IMR-90 (cell line): Measurements from ENCODE around the genes MST1R, HYAL1, RASSF1, TMEM115, C3orf18 and RBM15B.

DNA sequence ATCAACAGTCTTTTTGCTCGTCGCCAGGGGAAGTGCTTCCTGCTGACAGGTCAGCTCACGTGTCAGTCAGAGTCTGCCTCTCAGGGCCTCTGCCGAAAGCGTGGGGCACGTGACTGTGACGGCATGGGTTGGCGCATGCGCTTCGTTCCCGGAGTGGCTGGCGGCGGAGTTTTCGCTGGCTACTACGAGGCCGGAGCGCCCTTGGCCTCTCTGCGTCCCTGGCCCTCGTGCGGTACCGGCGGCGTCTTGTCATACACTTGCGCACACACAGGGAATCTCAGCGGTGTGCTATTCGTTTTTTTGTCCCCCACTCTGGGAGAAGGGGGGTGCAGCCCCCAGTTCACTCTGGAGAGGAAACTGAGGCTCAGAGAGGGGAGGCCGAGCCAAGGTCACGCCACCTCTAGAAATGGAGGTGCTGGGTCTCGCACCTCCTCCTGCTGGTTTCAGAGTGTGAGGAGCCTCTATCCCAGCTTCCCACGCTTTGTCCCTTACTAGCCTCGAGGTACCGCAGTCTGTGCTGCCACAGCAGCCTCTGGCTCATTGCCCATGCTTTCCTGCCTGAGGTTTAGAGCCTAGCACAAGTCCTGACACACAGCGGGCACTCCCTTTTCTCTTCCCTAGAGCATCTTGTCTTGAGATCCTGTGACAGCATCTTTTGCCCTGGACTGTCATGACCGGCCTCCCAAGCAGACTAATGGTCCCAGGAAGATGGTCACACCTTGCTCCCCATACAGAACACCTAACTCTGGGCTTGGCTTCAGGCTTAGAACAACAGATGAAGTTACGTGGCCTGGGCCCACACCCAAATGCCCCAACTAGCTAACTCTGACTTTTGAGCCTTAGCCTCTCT is 502 bp upstream of the IP6K1 start:
- RRBS, result 2% methylated on average over 10 of the region's 35 CpGs
CAGE:
- cytosol, long polyA plus RNA, result no peak
- long polyA plus RNA, result no peak
- nucleus, long polyA plus RNA, result no peak

DNA sequence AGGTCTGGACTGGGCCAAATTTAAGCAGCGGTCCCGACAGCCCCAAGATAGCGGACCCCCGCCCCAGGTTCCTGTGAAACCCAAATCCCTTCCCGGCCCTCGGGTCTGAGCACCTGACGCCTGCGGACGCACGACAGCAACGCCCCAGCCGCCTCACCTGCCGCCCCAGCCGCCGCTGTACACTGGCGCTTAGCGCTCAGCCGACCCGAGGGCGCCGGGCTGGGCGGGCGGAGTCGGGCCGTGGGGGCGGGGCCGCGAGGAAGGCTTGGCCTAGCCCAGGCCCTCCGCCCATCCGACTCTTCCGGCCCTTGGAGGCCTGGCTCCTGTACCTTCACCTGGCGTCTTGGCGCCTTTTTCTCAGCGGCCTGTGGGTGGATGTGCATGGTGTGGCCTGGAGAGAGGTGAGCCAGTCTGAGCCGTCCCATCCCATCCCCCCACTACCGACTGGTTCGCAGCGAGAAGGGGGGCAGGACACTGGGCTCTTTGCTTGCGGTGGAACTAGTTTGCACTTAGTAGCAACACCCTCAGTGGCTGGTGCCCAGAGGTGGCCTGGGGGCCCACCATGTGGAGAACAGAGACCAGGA is at the start of gene MST1R:
MST1R (minus strand) TSS at position 184 of the 584 bp plus-strand sequence.
- RRBS, result 19% methylated on average over 9 of the region's 39 CpGs
CAGE:
- cytosol, long polyA plus RNA, result no peak
- long polyA plus RNA, result no peak
- nucleus, long polyA plus RNA, result no peak

DNA sequence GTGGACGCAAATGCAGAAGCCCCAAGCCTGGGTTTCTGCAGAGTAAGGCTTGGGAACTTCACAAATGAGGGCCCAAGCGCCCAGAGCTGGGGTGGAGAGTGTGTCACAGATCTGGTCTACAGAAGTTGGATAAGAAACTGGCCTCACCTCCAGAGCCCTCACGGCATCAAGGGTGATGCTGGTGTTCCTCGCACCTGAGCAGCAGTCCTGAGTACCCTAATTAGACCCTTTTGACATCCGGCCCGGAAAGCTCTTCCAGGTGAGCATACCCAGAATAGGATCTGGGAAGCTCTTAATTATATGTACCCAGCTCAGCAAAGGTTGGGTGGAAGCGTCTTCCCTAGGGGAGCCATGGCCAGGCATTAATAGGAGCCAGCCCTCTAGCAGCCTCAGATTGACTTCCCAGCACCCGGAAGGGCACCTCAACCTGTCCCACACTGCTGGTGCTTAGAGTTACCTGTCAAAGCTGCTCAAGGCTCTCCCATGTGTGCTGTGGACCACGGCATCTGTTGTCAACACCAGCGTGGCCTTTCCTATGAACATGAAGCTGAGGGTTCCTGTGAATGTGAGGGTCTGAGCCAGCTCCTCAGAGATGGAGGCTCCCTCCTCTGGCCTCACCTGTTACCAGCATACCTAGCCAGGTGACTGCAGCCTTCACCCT is 31.9 kb downstream of the RBM5 start:
- RRBS, result no CpG with 5 or more reads among the region's 10 CpGs
CAGE:
- cytosol, long polyA plus RNA, result no peak
- long polyA plus RNA, result no peak
- nucleus, long polyA plus RNA, result no peak

DNA sequence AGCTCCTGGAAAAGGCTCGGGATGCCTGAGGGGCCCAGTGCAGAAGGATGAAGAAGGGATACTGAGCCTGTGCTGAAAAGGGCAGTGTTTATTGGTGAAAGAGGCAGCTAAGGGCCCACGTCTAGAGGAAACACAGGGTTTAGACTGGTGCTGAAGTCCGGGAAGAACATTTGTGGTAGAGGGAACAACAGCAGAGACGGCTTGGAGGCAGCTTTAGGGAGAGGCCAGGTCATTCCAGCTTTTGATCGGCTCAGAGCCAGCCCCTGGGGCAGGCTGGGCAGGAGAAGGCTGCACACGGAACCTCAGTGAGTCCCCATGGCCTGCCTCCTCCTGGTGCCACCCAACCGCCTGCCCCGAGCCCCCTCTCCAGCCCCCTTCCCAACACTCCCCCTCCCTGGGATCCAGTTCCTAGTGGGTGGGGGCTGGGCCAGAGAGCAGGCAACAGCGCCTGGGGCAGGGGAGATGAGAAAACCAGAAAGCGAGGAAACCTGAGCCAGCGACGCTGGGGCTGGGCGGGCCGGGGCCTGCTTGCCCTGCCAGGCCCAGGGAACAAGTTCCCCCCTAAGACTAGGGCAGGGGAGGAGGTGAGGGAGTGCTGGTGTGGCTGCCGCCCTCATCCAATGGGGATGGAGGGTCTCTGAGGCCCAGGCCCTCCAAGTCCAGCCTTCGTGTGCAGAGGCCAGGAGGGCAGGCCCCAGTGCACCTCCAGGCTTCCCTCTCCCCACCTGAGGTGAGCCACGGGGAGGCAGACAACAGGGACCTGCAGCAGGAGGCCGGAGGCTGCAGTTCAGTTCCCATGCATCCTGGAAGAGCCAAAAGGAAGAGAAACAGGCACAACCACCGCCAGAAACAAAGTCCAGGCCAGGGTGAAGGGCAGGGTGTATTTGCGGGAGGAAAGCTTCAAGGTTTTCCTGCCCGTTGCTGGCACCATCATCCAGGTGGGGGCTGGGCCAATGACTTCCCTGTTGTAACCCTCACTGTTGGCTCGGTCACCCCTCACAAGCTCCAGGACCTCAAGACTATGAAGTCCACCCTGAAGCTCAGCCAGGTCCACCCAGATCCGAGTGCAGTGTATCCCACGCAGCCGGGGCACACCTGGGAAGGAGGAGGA is 4.1 kb upstream of the SEMA3F start:
- RRBS, result no CpG with 5 or more reads among the region's 25 CpGs
CAGE:
- cytosol, long polyA plus RNA, result no peak
- long polyA plus RNA, result no peak
- nucleus, long polyA plus RNA, result no peak

DNA sequence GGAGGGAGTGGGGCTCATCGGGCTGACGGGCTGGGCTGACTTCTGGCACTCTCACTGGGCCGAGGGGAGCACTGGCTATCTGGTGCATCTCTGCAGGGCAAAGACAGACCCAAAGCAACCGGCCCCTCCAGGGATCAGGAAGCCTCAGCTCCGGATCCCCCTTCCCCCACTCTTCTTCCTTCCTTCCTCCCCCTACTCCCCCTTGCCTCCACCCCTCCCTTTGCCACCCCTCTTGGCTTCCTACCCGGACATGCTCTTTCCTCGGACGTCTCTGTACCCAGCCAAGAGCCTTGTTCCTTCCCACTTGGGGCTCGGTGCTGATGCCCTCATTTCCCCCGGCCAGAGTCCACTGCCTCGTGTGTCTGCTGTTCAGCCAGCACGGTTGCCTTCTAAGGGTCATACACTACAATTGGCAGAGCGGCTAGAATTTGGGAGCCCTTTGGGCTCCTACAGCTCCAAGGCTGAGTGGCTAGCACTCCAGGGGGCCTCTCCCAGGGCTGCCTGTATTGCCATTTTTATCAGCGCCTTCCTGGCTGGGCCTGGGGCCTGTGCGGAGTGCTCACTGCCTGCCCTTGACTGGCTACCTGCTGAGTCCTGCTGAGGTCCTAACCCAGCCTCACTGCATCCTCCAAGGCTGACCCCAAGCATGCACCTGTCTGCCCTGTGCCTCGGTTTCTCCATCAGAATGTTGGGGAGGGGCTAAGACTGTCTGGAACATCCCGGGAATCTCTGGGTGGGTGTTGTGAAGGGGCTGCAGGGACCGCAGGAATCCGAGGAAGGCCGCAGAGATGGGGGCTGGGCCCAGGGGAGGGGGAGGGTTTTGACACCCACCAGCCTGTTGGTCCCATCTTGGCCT is 11.0 kb downstream of the SEMA3F start:
- RRBS, result 19% methylated on average over 5 of the region's 20 CpGs
CAGE:
- cytosol, long polyA plus RNA, result no peak
- long polyA plus RNA, result no peak
- nucleus, long polyA plus RNA, result no peak

GRCh38 chr3:50226851-50227910 is 8.8 kb upstream of the GNAI2 start:
- RRBS, result 2% methylated on average over 13 of the region's 83 CpGs
CAGE:
- cytosol, long polyA plus RNA, result no peak
- long polyA plus RNA, result no peak
- nucleus, long polyA plus RNA, result no peak

GRCh38 chr3:50246512-50247094 is 10.6 kb downstream of the GNAI2 start:
- RRBS, result no CpG with 5 or more reads among the region's 11 CpGs
CAGE:
- cytosol, long polyA plus RNA, result no peak
- long polyA plus RNA, result no peak
- nucleus, long polyA plus RNA, result no peak

GRCh38 chr3:50259725-50260748 is 8.9 kb upstream of the SEMA3B start:
- RRBS, result 2% methylated on average over 22 of the region's 75 CpGs
CAGE:
- cytosol, long polyA plus RNA, result no peak
- long polyA plus RNA, result no peak
- nucleus, long polyA plus RNA, result no peak

DNA sequence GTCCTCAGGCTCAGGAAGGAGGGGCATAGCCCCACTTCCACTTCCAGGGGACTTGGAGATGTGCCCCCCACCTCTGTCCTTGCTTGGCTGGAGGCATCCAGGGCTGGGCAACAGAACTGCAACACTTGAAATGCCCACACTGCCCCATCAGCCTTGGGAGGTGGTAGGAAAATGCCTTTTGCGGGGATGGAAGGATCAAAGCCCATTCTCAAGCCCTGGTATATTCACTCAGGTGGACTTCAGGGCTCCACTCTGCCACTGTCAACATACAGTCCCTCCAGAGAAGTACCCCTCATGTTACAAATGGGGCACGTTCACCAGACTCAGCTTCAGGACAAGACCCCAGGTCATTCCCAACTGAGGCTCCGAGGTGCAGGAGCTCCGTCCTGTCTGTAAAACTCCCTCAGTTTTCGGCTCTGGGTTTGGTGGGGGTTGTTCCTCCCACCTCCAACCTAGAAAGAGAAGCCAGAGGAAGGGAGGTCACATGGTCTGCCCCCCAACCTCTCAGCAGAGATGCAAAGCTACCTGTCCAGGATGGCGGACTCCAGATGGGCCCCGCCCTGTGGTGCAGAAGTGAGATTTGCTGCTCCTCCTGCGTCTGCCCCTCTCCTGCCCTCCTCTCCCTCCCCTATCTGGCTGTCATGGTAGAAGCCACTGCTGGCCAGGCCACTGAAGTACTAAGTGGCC is 2.4 kb upstream of the SEMA3B start:
- RRBS, result no CpG with 5 or more reads among the region's 8 CpGs
CAGE:
- cytosol, long polyA plus RNA, result no peak
- long polyA plus RNA, result no peak
- nucleus, long polyA plus RNA, result no peak

GRCh38 chr3:50302832-50304005 is at the start of gene HYAL1:
Gene HYAL1, minus strand, starts transcription at chr3:50303574.
- RRBS, result no CpG with 5 or more reads among the region's 25 CpGs
CAGE:
- cytosol, long polyA plus RNA, result no peak
- long polyA plus RNA, result no peak
- nucleus, long polyA plus RNA, result no peak

GRCh38 chr3:50331883-50332377 is 3.9 kb upstream of the TUSC2 start:
- RRBS, result no CpG with 5 or more reads among the region's 3 CpGs
CAGE:
- cytosol, long polyA plus RNA, result no peak
- long polyA plus RNA, result no peak
- nucleus, long polyA plus RNA, result no peak

DNA sequence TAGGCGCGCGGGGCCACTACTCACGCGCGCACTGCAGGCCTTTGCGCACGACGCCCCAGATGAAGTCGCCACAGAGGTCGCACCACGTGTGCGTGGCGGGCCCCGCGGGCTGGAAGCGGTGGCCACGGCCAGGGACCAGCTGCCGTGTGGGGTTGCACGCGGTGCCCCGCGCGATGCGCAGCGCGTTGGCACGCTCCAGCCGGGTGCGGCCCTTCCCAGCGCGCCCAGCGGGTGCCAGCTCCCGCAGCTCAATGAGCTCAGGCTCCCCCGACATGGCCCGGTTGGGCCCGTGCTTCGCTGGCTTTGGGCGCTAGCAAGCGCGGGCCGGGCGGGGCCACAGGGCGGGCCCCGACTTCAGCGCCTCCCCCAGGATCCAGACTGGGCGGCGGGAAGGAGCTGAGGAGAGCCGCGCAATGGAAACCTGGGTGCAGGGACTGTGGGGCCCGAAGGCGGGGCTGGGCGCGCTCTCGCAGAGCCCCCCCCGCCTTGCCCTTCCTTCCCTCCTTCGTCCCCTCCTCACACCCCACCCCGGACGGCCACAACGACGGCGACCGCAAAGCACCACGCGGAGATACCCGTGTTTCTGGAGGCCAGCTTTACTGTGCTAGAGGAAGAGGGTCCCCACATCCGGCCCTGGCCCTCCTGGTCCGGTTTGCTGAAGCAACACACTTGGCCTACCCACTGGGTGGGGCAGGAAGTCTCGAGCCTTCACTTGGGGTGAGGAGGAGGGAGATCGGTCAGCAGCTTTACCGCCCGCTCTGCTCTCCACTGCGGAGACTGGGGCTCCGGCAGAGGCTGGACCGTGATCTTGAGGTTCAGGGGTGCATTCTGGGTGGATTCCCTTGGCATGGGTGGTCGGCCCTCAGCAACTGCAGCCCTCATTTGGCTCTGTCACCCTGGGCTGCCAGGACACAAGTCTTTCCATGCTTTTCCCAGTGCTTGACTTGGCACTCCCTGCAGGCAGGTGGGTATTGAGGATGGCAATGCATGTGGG is at the start of gene RASSF1:
RASSF1 (minus strand) TSS at position 305 of the 994 bp plus-strand sequence.
- RRBS, result 9% methylated on average over 20 of the region's 76 CpGs
CAGE:
- cytosol, long polyA plus RNA, result no peak
- long polyA plus RNA, result no peak
- nucleus, long polyA plus RNA, result no peak

GRCh38 chr3:50358275-50359357 is 705 bp downstream of the TMEM115 start:
- RRBS, result 33% methylated on average over 15 of the region's 62 CpGs
CAGE:
- cytosol, long polyA plus RNA, result no peak
- long polyA plus RNA, result no peak
- nucleus, long polyA plus RNA, result no peak

GRCh38 chr3:50359358-50359858 is at the start of gene TMEM115:
Gene TMEM115, minus strand, starts transcription at chr3:50359521.
- RRBS, result 1% methylated on average over 3 of the region's 33 CpGs
CAGE:
- cytosol, long polyA plus RNA, result no peak
- long polyA plus RNA, result no peak
- nucleus, long polyA plus RNA, result no peak

DNA sequence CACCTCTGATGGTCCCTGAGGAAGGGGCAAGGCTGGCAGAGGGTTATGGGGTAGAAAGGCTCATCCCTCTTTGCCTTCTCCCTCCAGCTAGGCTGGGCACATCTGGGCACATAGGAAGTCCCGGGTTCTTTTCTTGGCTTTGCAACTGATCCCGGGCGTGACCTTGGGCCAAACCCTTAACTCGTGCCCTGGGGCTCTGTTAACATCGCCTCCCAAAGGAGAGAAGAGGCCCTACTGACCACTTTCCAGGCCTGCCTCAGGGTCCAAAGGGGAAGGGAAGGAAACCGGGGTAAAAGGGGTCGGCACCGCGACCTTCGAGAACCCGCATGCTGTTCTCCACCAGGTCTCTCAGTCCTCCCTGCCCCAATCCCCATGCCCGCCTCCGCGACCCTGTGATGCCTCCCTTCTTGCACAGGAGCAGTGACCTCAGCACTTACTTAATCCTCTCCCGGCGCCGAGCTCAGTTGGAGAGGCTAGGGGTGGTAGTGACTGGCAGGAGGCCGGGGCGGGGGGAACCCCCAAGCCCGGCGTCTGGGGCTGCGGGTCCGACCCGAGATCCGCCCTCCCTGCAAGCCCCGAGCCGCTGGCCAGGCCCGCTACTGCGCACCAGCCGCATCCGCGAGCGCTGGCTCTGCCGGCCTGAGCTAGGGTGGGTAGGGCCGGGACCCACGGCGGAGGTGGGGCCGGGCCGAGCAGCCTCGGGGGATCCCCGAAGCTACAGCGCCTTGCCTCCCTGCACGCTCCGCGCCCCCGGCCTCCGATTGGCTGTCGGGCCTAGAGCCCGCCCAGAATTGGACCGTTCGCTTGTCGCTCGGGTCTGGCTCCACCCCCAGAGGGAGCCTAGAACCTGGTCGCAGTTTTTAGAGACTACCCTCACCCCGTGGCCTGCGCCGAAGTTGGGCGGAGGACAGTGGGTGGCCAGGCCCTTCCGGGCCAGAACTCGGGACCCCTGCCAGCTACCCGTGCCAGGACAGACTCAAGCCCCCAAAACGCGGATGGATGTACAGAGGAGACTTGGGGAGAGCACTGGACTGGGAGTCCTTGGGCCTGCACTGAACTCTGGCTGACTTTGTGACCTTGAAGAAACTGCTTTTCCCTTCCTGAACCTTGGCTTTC is at the start of gene C3orf18:
C3orf18 (minus strand) TSS at position 722 of the 1,116 bp plus-strand sequence.
- RRBS, result 2% methylated on average over 25 of the region's 63 CpGs
CAGE:
- cytosol, long polyA plus RNA, result no peak
- long polyA plus RNA, result no peak
- nucleus, long polyA plus RNA, result no peak

- RRBS, result no CpG with 5 or more reads among the region's 2 CpGs
CAGE:
- cytosol, long polyA plus RNA, result no peak
- long polyA plus RNA, result no peak
- nucleus, long polyA plus RNA, result no peak
Observed at GRCh38 chr3:50584358-50584786, 15.1 kb downstream of the HEMK1 start.

DNA sequence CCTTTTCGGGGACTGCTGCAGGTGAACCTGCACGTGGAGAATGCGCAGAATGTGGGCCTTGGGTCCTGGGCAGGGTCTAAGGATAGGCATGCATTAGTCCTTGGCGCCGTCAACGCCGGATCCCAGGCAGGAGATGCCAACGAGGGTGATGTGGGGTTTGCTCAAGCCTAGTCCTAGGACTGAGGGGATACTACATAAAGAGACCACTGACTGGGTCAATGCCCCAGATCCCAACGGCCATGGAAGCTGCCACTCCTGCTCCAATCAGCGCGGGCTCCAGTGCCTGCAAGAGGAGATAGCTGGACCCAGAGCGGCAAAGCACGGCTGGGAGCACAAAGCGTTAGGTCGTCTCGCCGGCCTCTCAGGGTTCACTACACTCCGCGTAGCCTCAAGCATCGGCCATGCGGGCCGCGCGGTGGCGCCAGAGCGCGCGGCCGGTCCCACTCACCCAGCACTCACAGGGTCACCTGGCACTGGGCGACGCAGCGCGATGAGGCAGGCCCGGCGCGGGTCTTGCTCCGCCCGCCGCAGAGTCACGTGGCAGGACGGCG is 339 bp upstream of the RBM15B start:
- RRBS, result 1% methylated on average over 25 of the region's 42 CpGs
CAGE:
- cytosol, long polyA plus RNA, result no peak
- long polyA plus RNA, result no peak
- nucleus, long polyA plus RNA, result no peak

DNA sequence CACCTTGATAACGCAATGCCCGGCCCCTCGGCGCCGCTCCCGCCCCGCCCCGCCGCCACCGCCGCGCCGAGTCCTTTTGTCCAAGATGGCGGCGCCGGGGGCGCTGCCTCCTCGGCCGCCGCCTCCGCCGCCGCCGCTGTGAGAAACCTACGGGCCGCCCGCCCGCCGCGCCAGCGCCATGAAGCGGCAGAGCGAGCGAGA is at the start of gene RBM15B:
RBM15B (plus strand) TSS at position 64 of the 201 bp plus-strand sequence.
- RRBS, result 3% methylated on average over 15 of the region's 34 CpGs
CAGE:
- cytosol, long polyA plus RNA, result no peak
- long polyA plus RNA, result no peak
- nucleus, long polyA plus RNA, result no peak

GRCh38 chr3:51413224-51413598 is 22.1 kb downstream of the RBM15B start:
- RRBS, result no CpG with 5 or more reads among the region's 2 CpGs
CAGE:
- cytosol, long polyA plus RNA, result no peak
- long polyA plus RNA, result no peak
- nucleus, long polyA plus RNA, result no peak

- RRBS, result no CpG with 5 or more reads among the region's 3 CpGs
CAGE:
- cytosol, long polyA plus RNA, result no peak
- long polyA plus RNA, result no peak
- nucleus, long polyA plus RNA, result no peak
Observed at GRCh38 chr3:51681862-51682287, 10.8 kb downstream of the TEX264 start.